Epithelial cell of alveolus of lung (primary cell): ENCODE measurements around a stretch of chr15.

DNA sequence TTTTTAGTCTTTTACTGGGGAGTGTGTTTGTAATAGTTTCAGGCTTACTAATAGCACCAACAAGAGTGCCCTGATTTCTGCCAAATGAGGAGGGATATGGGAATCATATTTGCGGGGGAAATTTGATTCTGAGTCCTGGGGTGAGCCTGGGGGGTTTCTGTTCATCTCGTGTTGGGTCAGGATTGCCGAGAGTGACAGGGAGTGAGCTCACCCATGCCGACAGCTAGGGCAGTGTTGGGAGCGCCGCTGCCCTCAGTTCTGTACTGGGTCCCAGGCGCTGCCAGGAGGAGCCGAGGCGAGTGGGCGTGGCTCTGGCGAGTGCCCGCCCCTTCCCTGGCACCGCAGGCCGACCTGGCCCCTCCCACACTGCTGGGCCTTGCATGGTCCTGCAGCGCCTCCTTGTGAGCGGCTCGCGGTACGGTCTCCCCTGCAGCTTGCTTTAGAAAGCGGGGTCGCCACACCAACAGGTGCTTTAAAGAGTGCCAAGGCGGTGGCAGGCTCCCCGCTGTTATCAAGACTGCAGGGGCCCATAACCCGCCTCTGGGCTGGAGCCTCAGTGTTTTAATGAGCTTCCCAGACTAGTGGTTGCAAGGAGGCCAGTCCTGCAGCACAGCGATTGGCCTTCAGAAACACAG lies 60.3 kb downstream of the ADAMTS7 start:
- RAMPAGE, long total RNA = no peak
- RRBS = no CpG with 5 or more reads among the region's 25 CpGs

DNA sequence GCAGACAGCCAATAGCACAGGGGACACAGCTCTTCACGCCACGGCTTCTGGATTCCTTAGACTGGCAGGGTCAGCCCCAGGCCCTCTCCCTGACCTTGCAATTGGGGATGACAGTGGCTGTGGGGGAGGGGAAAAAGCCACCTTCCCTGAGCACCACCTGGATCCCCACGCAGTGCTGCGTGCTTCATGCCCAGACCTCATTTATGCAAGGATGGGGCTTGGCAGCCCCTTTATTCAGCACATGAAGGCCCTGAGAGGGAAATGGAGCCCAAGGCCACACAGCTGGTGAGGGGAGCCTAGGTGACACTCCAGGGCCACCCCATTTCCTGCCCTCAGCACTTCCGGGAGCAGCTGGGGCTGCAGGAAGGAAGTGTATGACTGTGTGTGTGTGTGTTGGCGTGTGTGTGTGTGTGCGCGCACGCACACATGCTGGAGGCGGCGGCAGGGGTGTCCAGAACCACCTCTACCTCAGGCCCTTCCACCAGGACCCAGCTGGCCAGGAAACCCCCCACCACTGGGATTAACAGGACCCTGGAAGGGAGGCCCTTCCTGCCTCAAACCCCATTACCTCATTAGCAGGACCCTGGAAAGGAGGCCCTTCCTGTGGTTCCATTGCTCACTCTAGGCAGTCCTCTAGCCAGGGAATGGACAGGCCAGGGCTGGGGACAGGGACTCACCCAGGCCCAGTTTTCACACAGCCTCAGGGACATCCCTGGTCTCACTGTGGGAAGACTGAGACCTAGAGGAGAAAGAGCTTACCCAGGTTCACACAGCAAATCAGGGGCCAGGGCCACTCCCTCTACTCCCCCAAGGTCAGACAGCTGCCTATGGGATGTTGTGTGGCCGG lies 49.7 kb downstream of the ADAMTS7 start:
- RAMPAGE, long total RNA = no peak
- RRBS = no CpG with 5 or more reads among the region's 12 CpGs

DNA sequence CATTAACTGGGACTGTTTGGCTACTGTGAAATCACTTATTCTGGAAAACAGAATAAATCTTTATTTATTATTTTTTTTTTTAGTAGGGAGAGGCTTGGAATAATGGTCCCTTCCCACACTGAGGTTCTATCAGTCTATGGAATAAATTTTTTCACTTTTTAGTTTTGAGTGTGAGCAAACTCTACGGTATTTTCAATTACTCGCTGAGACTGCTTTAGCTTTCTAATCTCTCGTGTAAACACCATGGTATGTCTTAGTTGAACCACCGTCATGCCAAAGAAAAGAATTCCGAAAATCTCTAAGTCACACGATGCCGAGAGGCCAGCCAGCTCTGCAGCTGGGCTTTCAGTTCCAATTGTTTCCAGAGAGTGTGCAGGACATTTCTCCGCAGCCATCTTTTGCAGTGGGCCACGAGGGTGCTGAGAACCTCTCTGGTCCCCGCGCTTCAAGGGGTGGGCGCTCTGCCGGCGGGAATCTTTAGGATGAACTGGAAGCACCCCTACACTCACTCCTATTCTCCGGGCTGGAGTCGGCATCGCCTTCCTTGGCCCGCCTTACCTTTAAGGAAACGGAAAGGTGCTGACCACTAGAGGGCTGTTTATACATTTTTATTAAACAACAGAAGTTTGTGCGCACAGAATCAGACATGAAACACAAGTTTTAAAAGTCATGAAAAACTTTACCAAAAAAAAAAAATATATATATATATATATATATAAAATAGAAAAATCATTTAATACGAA lies 12.8 kb upstream of the MORF4L1 start:
- RAMPAGE, long total RNA = no peak
- RRBS = no CpG with 5 or more reads among the region's 21 CpGs

- RAMPAGE, long total RNA = no peak
- RRBS = no CpG with 5 or more reads among the region's 8 CpGs
Measured at GRCh38 chr15:78860489-78860685, 12.3 kb upstream of the MORF4L1 start.

- RAMPAGE, long total RNA = no peak
Measured at GRCh38 chr15:78880326-78880690, 7.6 kb downstream of the MORF4L1 start.

GRCh38 chr15:78965136-78965443 lies 20.2 kb upstream of the CTSH start:
- RAMPAGE, long total RNA = no peak
- RRBS = no CpG with 5 or more reads among the region's 5 CpGs

GRCh38 chr15:78991496-78991860 lies 46.6 kb upstream of the CTSH start:
- RAMPAGE, long total RNA = no peak
- RRBS = no CpG with 5 or more reads among the region's 10 CpGs

- RAMPAGE, long total RNA = no peak
- RRBS = no CpG with 5 or more reads among the region's 10 CpGs
Measured at GRCh38 chr15:78993798-78994321, 49.0 kb upstream of the CTSH start.

DNA sequence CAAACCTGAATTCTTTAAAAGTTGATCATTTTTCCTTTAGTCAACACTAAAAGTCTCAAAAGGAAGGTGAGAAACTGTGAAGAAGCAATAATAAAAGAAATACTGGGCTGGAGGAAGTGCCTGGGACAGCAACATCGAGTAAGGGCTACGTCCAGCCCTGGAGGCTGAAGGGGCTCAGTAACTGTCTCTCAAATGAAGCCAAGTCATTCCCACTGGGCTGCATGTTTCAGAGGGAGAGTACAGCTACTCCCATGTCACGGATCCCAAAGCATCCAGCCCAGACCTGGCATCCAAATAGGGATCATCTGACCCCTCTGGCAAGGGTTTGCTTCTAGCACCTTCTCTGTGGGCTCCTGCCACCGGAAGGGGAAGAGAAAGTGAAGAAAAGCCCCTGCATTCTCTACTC lies 64.4 kb upstream of the CTSH start:
- RAMPAGE, long total RNA = no peak
- RRBS = no CpG with 5 or more reads among the region's 4 CpGs

DNA sequence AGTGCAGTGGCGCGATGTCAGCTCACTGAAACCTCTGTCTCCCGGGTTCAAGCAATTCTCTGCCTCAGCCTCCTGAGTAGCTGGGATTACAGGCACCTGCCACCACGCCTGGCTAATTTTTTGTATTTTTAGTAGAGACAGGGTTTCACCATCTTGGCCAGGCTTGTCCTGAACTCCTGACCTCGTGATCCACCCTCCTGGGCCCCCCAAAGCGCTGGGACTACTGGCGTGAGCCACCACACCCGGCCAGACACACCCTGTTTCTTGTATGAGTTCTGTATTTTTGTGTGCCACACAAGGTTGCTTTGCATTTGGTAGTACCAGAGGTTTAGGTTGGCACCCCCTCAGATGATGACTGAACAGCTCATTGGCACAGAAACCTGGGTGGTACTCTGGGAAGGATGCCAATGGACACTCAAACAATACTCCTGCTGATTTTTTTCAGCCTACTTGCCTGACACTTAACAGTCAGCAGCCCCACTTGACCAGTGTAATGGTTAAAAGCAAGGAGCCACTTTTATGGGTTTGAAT lies 39.1 kb upstream of the BCL2A1 start:
- RAMPAGE, long total RNA = no peak
- RRBS = no CpG with 5 or more reads among the region's 8 CpGs

- RAMPAGE, long total RNA = no peak
- RRBS = no CpG with 5 or more reads among the region's 7 CpGs
Measured at GRCh38 chr15:80317319-80317976, 65.4 kb upstream of the CTXND1 start.

DNA sequence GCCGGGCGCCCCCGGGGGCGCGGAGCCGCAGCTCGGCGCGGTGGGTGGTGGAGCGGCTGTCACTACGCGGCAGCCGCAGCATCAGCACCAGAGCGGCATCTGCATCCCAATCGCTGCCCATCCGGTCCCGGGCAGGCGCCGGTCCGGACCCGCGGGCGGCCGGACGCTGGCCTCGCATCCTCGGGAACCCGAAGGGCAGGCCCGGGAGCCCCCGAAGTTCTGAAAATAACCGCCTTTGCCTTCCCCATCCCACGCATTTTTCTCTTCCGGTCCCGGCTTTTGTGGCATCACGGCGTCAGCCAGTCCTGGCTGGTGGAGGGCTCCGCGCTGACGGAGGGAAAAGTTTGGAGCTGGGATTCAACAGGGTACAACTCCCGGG lies 427 bp downstream of the ARNT2 start:
- RAMPAGE, long total RNA = no peak
- RRBS = 2% methylated on average over 14 of the region's 40 CpGs

- RAMPAGE, long total RNA = no peak
- RRBS = no CpG with 5 or more reads among the region's 10 CpGs
Measured at GRCh38 chr15:80583157-80583489, 112.0 kb upstream of the ABHD17C start.

DNA sequence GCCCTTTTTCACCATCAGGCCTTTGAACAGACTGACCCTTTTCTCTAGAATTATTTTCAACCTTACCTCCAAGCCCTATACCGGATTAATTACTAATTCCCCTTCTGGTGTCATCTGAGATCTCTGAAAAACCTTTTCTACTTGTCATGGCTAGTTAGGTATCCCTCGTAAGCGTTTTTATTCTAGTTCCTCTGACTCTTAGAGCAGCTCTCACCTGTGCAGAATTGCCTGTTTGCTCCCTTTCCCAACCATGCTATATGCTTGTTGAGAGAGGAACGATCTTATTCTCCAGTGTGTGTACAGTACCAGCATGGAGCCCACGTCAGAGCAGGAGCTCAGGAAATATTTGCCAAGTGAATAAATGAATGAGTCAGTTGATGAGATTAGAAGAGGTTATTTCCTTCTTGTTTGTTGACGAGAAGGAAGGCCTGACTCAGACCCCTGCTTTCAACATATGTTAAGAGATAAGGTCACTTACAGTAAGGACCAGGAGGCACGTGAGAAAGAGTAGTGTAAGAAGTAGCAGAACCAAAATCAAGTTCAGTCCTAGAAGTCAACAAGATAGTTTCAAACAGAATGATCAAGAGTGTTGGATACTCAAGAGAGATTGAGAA lies 106.4 kb upstream of the ABHD17C start:
- RAMPAGE, long total RNA = no peak
- RRBS = 92% methylated on average over 1 of the region's 7 CpGs

- RAMPAGE, long total RNA = no peak
- RRBS = no CpG with 5 or more reads among the region's 8 CpGs
Measured at GRCh38 chr15:80693917-80694242, 1.2 kb upstream of the ABHD17C start.

- RAMPAGE, long total RNA = no peak
- RRBS = no CpG with 5 or more reads among the region's 11 CpGs
Measured at GRCh38 chr15:80709490-80710809, 14.8 kb downstream of the ABHD17C start.

DNA sequence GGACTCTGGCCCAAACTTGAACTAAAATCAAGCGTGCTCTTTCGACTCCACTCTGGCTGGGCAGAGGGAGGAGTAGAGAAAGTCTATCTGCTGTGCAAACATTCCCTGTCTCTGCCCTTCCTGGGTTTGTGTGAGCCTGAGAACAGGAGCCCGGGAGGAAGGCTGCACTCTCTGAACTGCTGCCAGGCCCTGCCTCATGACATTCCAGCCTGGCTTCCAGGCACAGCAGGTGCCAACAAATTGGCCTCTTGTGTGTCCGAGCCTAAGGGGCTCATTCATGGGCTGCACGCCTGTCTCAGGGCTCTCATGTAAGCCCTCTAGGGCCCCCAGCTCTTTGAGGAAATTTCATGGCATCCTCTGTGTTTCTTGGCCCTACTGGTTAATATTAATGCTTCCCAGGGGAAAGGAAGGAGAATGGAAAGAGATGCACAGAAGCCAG lies 77.9 kb downstream of the CEMIP start:
- RAMPAGE, long total RNA = no peak
- RRBS = no CpG with 5 or more reads among the region's 5 CpGs

DNA sequence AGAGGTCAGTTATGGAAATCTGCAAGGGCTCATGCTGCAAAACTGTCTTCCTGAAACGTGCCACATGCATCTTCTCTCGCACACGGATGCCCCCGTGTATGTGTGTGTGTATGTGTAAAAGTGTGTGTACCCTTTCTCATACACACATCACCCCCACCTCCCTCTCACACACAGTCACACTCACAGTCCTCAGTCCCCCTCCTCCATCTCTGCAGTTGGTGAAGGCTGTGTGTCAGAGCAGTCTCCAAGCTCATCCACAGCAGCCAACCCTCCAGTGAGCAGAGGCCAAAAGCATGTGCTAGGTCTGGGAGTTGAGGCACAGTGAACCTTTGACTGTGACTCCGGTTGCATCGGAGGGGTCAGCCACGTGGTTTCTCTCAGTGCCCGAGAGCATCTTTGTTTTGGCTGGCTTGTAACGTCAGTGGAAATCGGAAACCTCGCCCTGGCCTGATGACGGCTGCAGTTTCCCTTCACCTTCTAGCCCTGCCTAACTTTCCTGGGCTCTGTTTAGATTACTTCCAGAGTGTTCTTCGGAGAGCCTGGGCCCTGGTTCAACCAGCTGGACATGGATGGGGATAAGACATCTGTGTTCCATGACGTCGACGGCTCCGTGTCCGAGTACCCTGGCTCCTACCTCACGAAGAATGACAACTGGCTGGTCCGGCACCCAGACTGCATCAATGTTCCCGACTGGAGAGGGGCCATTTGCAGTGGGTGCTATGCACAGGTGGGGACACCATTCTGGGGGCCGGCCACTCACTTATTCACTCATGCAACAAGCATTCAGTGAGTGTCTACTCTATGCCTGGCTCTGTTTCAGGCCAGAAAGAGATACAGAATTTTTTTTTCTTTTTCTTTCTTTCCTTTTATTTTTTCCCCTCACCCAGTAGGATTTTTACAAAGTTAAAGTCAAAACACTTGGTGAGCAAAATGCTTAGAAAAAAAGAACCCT lies 56.6 kb downstream of the MESD start:
- RAMPAGE, long total RNA = no peak
- RRBS = 20% methylated on average over 3 of the region's 22 CpGs

GRCh38 chr15:81003313-81003945 lies 2.7 kb downstream of the TLNRD1 start:
- RAMPAGE, long total RNA = no peak
- RRBS = no CpG with 5 or more reads among the region's 11 CpGs

- RAMPAGE, long total RNA = no peak
- RRBS = no CpG with 5 or more reads among the region's 19 CpGs
Measured at GRCh38 chr15:81023089-81024162, 22.7 kb downstream of the TLNRD1 start.